Measurements from ENCODE around the gene DISC1.

DNA sequence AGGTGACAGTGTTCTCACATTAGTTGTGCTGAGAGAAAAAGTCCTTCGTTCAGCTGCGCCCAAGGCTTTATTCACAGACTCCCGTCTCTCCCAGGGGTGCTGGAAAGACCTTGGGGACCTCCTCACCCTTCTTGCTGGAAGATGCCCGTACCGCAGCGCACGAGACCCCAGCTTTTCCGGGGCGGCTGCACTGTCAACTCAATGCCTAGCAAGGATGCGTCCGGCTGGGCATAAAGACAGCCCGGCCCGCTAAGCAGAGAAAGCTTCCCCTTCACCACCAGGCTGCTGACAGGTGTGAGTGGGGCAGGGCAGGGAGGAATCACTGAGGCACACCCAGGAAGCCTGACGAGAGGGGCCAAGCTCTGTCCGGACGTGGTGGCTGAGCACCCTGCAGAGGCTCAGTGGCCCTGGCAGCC is 125.3 kb downstream of the PGBD5 start:
- RRBS: 83% methylated on average over 2 of the region's 16 CpGs
CAGE:
- cytosol, long polyA plus RNA: no peak
- long polyA plus RNA: no peak
- nucleus, long polyA plus RNA: no peak

DNA sequence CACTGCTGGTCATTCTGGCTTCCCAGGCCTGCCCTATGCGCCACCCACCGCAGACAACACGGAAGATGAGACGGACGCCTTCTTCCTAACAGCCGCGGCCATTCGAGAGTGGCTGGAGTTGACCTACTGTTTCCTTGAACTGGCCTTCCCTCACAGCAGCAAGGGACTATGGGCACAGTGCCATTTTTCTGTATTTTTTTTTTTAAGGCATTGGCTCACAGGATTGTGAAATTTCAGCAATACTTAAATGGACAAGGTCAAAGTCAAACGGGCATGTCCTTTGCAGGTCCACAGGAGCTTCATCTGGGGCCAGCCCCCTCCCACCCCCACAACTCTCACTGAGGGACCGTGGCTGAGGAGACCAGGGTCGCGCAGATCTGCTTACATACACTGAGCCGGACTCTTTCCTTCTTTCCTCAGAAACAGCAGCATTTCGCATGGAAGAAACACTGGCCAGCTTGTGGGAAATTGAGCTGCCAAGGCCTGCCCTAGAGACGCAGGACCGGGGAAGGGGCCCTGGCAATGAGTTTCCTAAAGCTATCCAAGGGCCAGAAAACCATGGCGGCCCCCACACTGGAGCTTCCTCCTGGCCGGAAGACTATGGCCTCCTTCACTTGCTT is 99.0 kb downstream of the PGBD5 start:
- RRBS: 57% methylated on average over 5 of the region's 18 CpGs
CAGE:
- cytosol, long polyA plus RNA: no peak
- long polyA plus RNA: no peak
- nucleus, long polyA plus RNA: no peak

DNA sequence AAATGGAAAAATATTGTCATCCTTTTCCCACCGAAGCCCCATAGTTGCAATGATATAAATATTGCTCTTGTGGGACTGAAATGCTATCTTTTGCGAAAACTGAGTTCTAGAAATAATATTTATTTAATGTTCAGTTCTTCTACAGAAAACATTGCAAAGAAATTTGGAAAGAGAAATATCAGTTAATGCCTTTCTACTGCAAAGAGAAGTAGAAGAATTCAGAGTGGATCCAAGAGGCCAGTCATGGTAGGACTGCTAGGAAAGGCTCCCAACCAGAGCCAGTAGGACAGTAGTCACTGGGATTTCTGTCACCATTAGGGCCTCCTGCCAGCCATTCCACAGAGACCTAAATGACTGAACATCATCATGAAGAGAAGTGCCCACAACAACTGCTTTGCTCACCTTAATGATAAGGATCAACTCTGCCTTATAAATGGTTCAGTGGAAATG is 11.7 kb upstream of the AGT start:
- RRBS: no CpG with 5 or more reads among the region's 2 CpGs
CAGE:
- cytosol, long polyA plus RNA: no peak
- long polyA plus RNA: no peak
- nucleus, long polyA plus RNA: no peak

DNA sequence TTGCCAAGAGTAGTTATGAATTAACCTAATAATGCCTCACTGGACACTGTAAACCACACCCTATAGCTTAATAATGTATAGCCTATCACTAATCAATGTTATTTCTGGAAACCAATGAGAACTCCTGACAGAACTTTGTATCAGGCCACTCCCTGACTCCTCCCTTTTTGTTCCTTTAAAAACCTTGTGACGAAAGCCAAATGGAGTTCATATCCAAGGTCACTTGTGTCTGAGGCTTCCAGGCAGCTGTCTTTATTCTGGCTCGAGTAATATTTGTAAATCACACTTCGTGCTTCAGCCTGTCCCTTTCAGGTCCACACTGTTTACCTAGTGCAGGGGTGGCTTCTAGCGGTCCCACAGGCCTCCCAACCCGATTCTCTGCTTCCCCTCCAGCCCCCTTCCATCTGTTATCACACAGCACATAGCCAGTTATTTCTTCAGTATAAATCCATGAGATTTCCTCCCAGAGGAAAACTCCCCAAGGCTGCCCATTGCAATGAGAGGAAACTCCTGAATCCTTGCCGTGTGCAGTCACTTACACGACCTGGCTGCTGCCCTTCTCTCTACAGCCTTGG is 16.2 kb upstream of the CAPN9 start:
- RRBS: no CpG with 5 or more reads among the region's 7 CpGs
CAGE:
- cytosol, long polyA plus RNA: no peak
- long polyA plus RNA: no peak
- nucleus, long polyA plus RNA: no peak

DNA sequence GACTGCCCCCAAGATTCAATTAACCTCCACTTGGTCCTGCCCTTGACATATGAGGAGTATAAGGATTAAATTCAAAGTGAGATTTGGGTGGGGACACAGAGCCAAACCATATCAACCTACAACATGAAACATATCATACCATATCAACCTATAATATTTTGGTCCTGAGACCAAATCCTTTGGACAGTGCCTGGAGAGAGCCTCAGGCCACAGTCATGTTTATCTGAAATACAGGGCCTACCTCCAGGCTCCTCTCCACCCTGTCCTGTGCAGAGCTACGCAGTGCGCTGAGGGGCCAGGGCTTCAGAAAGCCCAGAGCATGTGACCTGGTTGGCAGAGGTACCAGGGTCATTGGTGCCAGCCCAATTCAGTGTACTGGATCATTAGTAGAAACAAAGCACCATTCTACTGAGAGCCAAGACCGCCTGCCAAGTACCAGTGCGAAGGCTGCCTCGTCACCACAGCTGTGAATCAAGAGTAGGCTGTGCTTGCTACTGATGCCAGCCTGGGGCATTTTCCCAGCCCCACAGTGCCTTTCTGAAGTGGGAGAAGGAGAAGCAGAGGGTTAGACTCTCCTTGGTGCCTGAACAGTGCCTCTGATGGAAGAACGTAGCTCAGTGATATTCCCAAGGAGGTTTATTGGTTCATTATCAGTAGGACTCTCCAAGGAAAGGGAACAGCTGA is 59.8 kb downstream of the CAPN9 start:
- RRBS: no CpG with 5 or more reads among the region's 6 CpGs
CAGE:
- cytosol, long polyA plus RNA: no peak
- long polyA plus RNA: no peak
- nucleus, long polyA plus RNA: no peak

GRCh38 chr1:230822056-230822443 is 46.3 kb downstream of the C1orf198 start:
- RRBS: no CpG with 5 or more reads among the region's 9 CpGs
CAGE:
- cytosol, long polyA plus RNA: no peak
- long polyA plus RNA: no peak
- nucleus, long polyA plus RNA: no peak

GRCh38 chr1:230858661-230859940 is 9.2 kb downstream of the C1orf198 start:
- RRBS: no CpG with 5 or more reads among the region's 17 CpGs
CAGE:
- cytosol, long polyA plus RNA: no peak
- long polyA plus RNA: no peak
- nucleus, long polyA plus RNA: no peak

DNA sequence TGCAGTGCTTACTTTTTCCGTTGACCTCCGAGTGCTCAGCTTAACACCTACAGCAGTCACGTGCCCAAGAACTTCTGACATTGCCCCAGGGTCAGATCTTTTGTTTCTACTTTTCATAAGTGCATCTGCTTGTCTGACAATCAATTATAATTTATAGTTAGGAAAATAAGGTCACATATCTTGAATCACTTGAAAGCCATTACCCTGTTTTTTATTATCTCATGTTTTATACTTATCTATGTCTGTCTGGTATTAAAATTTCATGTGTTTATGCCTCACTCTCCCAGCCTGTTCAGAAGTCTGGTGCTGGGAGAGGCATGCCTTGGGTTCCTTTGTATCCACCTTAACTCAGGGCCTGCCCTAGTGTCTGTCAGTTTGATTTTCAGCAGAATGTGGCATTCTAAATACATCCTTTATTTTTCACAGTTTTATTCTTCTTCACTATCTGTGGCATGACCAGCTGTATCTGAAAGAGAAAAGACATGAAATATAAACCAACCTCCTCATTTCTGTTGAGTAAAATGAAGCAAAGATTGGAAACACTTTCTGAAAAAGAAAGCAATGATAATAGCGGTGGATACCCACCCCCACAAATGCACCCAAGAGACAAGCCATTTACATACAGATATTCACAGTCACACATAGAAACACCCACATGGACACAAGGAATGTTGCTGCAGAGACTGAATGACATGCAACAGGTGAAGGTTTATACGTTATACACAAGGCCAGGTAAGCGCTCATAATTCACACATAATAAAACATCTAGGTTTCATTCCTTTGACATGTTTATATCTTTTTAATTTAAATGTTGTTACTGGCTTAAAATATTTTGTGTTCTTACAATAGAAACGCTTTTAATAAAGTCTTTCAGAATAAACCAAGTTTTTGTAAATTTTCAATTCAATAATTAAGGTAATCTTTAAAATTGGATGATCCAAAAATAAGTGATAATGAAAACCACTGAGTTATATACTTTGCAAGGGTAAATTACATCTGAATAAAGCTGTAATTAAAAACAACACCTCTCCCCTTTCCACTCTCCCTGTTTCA is 21.1 kb downstream of the ARV1 start:
- RRBS: no CpG with 5 or more reads among the region's 7 CpGs
CAGE:
- cytosol, long polyA plus RNA: no peak
- long polyA plus RNA: no peak
- nucleus, long polyA plus RNA: no peak

GRCh38 chr1:231012158-231012524 is 27.9 kb downstream of the FAM89A start:
- RRBS: no CpG with 5 or more reads among the region's 6 CpGs
CAGE:
- cytosol, long polyA plus RNA: no peak
- long polyA plus RNA: no peak
- nucleus, long polyA plus RNA: no peak

GRCh38 chr1:231234132-231234598 is 6.8 kb downstream of the C1orf131 start:
- RRBS: no CpG with 5 or more reads among the region's 6 CpGs
CAGE:
- cytosol, long polyA plus RNA: no peak
- long polyA plus RNA: no peak
- nucleus, long polyA plus RNA: no peak

- RRBS: no CpG with 5 or more reads among the region's 13 CpGs
CAGE:
- cytosol, long polyA plus RNA: no peak
- long polyA plus RNA: no peak
- nucleus, long polyA plus RNA: no peak
These were observed 47.8 kb downstream of the GNPAT start for GRCh38 chr1:231288742-231289182.

- RRBS: no CpG with 5 or more reads among the region's 3 CpGs
CAGE:
- cytosol, long polyA plus RNA: no peak
- long polyA plus RNA: no peak
- nucleus, long polyA plus RNA: no peak
These were observed 27.3 kb downstream of the SPRTN start for GRCh38 chr1:231365194-231366000.

GRCh38 chr1:231395192-231396183 is 26.6 kb downstream of the EGLN1 start:
- RRBS: no CpG with 5 or more reads among the region's 11 CpGs
CAGE:
- cytosol, long polyA plus RNA: no peak
- long polyA plus RNA: no peak
- nucleus, long polyA plus RNA: no peak

DNA sequence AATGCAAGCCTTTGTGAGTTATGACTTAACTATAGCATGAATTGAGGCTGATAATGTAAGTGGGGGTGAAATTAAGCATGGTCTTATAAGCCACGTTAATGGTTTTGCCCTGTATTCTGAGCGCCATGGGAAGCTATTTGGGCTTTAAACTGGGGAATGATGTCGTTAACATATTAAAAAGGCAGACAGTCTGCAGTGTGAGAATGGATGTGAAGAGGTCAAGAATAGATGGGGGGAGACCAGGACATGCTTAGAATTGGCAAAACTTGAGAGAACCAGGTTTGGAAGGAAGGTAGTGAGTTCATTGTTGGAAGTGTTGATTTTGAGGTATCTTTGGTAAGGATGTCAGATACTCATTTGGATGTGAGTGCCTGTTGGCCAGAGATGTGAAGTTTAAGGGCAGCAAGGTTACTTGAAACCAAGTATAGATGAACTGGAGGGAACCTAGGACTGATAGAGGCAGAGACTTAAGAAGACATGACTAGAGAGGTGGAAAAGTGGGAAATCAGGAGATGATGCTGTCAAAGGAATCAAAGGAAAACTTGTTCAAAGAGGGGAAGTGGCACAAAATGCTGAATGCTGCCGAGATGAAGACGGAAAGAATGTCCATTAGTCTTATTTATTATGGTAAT is 28.5 kb downstream of the TSNAX start:
- RRBS: no CpG with 5 or more reads among the region's 5 CpGs
CAGE:
- cytosol, long polyA plus RNA: no peak
- long polyA plus RNA: no peak
- nucleus, long polyA plus RNA: no peak

- RRBS: no CpG with 5 or more reads among the region's 49 CpGs
CAGE:
- cytosol, long polyA plus RNA: no peak
- long polyA plus RNA: no peak
- nucleus, long polyA plus RNA: no peak
These were observed at the start of gene DISC1 for GRCh38 chr1:231626288-231627073. Gene DISC1 (plus strand): TSS chr1:231626790.

- RRBS: no CpG with 5 or more reads among the region's 3 CpGs
CAGE:
- cytosol, long polyA plus RNA: no peak
- long polyA plus RNA: no peak
- nucleus, long polyA plus RNA: no peak
These were observed 192.0 kb downstream of the DISC1 start for GRCh38 chr1:231818632-231819044.

DNA sequence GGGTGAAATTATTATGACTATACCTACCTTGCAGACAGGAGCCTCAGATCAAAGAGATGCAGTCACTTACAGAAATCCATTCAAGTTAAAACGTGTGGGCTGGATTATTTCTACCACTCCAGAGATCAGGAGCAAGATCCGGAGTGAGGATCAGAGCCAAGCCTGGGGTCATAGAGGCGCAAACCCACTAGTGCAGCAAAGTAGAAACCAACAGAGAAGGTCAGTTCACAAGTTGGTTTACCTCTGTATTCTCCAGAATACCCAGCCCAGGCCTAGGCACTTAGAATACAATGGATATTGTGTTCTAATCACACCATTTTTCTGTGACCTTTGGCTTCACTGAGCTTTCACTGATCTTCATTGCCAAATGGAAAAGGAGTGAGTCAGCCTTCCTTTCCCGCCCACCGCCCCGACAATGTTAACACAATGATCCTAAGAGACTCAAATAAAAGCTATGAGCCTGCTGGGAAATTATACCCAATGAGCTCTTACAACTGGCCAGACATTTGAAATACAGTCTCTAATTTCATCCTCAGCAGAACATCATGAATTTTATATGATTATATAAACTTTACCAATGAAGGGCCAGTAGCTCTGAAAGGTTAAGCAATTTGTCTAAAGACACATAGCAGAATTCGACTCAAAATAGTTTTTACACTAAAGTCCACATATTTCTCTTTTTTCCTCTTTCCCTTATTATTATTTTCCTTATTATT is 252.6 kb downstream of the SIPA1L2 start:
- RRBS: no CpG with 5 or more reads among the region's 7 CpGs
CAGE:
- cytosol, long polyA plus RNA: no peak
- long polyA plus RNA: no peak
- nucleus, long polyA plus RNA: no peak

DNA sequence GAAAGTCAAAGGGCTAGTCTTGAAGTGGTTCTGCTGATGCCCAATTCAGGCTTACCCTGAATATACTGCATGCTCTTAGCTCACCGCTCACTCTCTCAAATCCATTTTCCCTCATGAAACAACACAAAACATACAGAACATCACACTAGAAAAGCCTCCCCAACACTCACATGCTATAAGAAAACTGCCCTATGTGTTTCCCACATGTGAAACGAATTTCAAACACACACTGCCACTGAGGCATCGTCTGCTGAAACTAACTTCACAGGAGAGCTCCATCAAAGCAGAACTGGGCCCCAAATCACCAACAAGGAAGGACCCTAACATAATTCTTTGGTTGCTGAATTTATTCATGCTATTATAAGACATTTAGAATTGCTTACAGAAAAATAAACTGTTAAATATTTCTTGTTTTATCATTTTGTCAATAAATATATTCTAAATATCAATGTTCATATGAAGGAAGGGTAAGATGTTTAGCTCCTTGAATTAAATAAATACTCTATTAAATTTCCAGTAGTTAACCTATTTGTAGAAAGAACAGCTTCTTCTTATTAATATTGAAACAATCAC is 33.7 kb downstream of the SIPA1L2 start:
- RRBS: no CpG with 5 or more reads among the region's 3 CpGs
CAGE:
- cytosol, long polyA plus RNA: no peak
- long polyA plus RNA: no peak
- nucleus, long polyA plus RNA: no peak

DNA sequence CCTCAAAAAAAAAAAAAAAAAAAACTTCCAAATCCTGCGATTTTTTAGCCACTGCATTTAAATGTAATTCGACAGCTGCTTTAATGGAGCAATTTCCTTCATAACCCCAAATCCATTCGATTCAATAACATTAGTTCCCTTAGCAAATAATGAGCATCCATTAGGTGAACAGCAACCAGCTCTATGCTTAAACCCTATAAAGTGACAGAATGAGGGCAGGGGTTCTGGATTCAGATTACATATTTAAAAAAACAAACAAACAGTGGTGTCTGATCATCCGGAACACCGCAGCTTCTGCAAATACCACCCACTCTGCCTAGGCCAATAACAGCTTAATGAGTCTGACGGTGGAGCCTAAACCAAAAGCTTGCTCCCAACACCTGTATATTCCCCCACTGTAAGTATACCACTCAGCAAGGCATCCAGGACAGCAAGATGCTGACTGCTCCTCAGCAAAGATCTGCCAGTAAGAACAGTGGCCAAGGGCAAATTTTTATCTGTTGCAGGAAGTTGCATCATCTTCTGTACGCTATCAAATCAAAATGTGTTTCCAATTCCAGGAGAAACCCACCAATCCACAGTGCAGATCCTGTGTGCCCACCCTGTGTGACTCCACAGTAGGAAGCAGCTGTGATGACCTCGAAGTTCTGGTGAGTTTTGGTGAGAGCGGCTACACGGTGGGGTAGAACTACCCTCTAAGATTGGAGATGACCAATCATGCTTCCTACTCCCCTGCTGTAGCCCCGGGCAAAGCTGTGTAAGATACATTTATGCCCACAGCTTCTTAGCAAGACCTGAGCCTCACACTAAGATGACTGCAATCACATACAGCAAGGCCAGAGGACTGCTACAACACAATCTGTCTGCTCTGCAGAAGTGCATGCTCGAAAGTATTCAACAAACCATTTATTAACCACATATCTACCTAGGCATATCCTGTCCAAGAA is 30.7 kb downstream of the SIPA1L2 start:
- RRBS: no CpG with 5 or more reads among the region's 12 CpGs
CAGE:
- cytosol, long polyA plus RNA: no peak
- long polyA plus RNA: no peak
- nucleus, long polyA plus RNA: no peak

DNA sequence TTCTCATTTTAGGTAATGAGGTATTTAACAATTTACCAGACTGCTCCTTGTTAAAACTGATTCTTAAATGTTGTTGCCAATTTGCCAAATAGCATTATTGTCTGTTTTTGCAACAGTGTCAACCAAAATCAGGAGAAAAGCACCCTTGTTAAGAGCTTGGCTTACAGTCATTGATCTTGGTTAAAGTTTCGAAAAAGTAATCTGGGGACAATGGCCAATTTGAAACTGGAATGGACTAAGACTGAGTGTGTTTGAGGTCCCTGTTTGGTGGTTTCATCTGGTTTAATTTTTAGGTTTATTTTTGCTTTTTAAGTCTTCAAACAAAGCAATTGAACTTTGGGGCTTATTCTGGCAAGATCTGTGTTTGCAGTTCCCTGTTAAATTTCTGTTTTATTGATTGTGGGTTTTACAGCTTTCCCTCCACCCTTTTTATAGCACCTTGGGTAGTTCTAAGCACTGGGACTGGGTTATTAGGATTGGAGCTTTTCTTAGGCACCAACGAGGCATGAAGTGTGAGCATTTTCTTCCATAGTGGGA is 40.7 kb upstream of the MAP10 start:
- RRBS: no CpG with 5 or more reads among the region's 2 CpGs
CAGE:
- cytosol, long polyA plus RNA: no peak
- long polyA plus RNA: no peak
- nucleus, long polyA plus RNA: no peak